ENCODE data around the genes ZMIZ2 and H2AZ2.

DNA sequence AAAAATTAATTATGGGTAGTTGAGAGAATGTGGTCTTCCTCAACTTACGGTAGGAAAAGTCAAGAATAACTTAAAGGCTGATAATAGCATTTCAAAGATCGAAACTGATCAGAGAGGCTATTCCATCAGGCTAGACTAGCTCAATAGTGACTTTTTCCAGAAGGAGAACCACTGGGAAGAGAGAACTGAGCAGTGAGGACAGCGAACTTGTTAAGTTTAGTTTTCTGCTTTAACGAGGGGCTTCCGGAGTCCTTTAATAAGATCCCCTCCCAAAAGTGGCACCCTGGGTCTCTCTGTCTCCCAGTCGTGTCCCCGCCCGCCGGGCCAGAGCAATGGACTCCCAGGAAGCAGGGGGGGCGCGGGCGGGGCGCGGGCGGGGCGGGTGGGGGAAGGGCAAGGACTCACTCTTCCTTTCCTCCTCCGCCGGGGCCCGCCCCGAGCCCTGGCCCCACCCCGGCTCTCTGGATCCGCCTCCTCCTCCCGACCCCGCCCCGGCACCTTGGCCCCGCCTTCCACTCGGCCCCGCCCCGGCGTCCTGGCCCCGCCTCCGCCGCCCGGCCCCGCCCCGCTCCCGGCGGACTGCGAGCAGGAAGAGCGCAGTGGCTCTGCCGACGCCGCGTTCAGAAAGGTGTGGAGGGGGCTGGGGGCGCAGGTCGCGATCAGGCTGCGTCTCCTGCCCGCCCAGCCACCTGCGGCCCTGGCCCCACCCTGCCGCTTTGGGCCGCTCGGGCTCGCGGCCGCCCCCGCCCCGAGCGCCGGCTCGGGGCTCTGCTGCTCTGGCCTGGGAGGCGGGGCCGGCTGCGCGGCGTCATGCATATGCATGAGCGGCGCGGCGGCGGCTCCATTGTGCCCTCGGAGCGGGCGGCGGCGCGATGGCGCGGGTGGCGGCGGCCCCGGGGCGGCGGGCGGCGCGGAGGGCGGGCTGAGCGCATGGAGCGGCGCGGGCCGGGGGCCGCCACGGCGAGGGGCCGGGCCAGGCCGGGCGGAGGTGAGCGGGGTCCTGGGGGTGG, at the start of gene ZMIZ2:
TSS of gene ZMIZ2 (plus strand) at position 844 of the 1,010 bp plus-strand sequence.
- RRBS, result 3% methylated on average over 47 of the region's 100 CpGs

DNA sequence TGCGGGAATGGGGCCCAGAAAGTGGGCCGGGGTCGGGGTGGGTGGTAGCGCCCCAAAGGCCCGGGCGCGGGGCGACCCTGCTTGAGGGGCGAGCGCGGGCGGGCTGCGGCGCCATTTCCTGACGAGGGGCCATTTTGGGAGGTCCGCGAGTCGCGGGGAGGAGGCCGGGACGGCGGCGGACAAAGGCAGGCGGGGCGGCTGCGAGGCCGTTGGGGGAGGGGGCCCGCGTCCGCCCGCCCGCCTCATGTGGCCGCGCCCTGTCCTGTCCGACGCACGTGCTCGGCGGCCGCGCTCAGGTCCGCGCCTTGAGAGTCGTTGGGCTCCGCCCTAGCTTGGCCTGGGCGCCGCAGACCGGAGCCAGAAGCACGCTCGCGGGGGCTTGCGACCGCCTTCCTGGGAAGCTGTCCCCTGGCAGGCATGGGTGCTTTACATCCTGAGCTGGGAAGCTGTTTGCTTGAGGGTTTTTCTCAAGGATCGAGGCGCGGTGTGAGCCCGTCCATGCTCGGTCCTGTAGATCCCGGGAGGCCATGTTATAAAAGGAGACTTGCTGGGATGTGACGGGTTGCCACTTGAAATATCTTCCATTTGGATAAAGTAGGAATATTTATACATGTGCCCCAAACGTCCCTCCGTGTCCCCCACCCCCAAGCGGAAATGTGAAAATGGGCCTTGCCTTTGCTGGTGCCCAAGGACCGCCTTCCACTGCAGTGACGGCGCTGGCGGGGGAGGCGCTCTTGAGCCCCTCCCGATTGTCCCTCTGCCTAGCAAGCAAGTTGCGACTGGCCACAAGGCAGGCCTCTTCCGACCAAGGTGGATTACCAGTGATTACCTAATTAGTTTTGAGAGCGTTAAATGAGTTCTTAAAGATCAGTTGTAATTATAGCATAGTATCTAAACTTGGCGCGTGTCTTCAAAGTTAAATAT, 593 bp downstream of the PPIA start:
- RRBS, result 0% methylated on average over 7 of the region's 74 CpGs

DNA sequence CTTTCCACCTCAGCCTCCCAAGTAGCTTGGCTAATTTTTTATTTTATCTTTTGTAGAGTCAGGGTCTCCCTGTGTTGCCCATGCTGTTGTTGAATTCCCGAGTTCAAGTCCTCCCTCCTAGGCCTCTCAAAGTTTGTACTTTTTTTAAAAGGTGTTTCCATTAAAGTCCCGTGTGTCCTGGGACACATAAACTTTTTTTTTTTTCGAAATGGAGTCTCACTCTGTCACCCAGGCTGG, 24.3 kb downstream of the PPIA start:
- RRBS, result no CpG with 5 or more reads among the region's 3 CpGs

DNA sequence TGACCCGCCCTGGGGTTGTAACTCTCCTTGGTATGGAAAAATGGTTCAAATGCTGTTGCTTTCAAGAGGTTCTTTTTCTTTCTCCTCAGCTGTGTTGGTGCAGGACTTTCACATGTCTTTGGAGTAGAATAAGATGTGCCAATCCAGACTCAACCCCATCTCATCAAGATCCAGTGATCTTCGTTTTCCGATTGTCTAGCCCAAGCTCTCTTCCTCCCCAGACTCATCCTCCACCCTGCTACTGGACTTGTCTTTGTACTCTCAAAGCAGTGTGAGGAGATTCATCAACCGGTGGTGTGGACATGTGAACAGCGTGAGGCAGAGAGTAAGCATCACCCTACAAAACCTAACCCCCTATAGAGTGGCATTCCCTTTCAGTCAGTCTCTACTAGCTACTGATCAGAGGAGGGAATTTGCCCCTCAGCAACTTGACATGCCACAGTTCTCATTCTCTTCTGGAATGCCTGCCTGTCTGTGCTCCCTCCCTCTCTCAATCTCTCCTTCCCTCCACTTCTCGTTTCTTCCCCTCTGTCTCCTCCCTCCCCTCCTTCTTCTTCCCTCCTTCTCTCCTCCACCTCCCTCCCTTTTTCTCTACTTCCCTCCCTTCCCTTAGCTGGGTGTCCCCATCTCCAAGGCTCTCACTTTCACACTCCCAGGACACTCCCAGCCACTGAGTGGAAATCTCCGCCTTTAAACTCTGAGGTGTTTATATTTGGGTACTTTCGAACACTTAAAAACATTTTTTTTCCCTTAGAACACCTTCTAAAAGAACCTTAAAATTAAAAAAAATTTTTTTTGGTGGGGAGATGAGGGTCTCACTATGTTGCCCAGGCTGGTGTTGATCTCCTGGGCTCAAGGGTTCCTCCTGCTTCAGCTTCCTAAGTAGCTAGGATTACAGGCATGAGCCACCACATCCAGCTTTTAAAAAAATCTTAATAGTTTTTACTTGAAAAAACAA, 24.6 kb downstream of the H2AZ2 start:
- RRBS, result no CpG with 5 or more reads among the region's 8 CpGs

DNA sequence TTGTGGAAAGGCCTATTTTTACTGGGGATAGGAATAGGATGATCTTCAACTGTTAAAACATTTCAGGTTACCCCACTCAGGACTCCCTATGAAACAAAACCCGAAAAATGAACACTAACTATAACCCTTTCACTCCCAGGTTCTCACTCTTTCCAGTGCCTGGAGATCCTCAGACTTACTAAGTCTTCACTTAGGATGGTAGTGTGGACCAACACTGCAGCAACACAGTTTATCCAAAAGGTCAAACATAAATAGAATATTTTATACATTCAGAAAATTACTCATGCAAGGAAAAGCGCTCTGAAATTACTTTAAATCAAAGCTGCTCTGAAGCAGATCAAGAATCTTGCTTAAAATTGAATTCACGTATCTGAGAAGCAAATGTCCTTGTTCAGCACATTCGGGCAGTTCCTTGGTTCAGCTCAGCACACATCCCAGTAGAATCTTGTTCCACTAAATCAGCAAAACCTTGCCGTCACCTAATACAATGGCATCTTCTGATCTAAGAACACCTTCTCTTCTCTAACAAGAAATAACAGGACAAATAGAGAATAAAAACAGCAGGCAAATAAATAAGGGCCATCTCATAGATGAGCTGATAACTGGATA, 18.1 kb downstream of the H2AZ2 start:
- RRBS, result no CpG with 5 or more reads among the region's 5 CpGs

GRCh38 chr7:44830823-44831622, 16.9 kb downstream of the H2AZ2 start:
- RRBS, result no CpG with 5 or more reads among the region's 6 CpGs

DNA sequence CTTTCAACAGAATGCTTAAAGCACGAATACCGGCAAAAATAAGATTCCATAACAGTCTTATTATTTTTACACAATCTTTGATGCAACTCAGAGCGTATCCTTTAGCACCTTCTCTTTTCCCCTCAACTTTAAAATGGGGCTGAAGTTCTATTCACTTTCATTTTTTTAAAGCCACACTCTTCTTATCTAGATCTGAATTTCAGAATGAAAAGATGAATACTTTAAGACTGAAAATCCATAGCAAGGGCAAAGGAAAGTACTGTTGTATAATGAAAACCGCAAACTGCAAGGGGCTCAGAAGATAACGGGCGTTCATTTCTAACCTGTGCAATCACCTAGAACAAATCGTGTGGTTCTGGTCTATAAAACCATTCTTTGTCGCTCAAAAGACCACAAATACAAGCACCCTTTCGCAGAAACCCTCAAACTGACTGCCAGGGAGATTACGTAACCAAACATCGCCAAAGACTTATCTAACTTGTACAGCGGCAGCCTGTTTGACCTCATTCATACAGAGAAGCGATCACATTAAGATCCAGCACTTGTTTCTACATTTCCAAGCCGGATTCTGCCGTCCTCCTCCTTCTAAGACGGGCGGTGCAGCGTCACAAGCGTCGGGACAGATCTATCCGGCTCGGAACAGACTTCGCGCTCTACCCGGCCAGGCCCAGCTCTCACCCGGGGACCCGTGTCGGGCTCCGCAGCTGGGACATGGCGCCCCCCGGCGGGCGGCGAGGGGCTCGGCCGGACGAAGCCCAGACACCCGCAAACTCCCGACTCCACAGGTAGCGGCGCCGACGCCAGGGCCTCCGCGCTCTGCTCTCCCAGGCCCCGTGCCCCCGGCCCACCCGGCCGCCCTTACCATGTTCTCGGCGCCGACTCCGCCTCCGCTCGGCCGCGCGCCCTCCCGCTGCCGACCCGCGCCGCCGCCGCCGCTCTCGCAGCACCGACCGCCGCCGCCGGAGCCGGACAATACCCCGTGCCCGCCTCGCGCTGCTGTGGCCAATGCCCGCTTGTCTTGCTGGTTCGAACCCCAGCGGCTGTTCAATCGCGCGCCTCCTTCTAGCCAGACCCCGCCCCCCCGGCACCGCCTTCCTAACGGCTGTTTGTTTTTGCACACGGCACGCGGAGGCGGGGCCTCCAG, at the start of gene H2AZ2:
TSS of gene H2AZ2 (minus strand) at position 981 of the 1,144 bp plus-strand sequence.
- RRBS, result 2% methylated on average over 22 of the region's 91 CpGs

- RRBS, result no CpG with 5 or more reads among the region's 7 CpGs
These were observed 8.2 kb upstream of the CCM2 start for GRCh38 chr7:44991654-44992409.

GRCh38 chr7:45006870-45007513, 7.0 kb downstream of the CCM2 start:
- RRBS, result no CpG with 5 or more reads among the region's 7 CpGs

DNA sequence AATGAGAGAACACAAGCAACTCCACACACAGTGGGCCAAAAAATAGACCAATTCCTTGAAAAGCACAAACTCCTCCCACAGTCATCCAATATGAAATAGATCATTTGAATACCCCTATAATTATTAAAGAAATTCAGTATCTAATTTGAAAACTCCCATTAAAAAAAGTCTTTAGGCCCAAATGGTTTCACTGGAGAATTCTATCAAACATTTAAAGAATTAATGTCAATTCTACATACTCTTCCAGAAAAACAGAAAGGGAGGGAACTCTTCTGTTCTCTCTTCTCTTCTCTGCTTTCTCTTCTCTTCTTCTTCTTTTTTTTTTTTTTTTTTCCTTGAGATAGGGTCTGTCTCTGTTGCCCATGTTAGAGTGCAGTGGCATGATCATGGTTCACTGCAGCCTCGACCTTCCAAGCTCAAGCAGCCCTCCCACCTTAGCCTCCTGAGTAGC, 42.7 kb downstream of the CCM2 start:
- RRBS, result no CpG with 5 or more reads among the region's 1 CpG

GRCh38 chr7:45064449-45064884, 24.3 kb downstream of the NACAD start:
- RRBS, result 94% methylated on average over 1 of the region's 12 CpGs

- RRBS, result no CpG with 5 or more reads among the region's 19 CpGs
These were observed 9.4 kb upstream of the RAMP3 start for GRCh38 chr7:45148229-45148561.

DNA sequence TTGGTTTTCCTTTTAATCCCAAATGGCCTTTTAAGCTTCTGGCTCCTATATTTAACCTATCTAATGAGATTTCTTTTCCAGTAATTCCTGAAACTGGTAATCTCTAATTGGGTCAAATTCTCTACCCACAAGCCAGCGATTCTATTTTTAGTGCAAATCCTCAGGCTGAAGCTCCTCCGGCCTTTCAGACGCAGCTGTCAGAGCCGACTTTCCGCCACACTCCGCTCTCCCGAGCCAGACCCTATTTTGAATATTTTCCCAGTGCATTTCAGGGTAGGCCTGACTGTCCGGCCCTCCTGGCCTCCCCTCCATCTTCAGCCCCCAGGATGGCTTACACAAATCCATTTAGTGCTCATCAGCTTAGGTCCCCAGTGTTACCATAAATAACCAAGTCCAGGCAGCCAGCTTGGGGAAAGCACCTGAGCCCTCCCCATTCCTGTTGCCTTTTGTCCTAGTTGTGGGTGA, 9.6 kb upstream of the ADCY1 start:
- RRBS, result no CpG with 5 or more reads among the region's 8 CpGs

GRCh38 chr7:45690406-45691036, 116.4 kb downstream of the ADCY1 start:
- RRBS, result 57% methylated on average over 1 of the region's 7 CpGs

- RRBS, result no CpG with 5 or more reads among the region's 3 CpGs
These were observed 117.3 kb downstream of the ADCY1 start for GRCh38 chr7:45691423-45691857.

DNA sequence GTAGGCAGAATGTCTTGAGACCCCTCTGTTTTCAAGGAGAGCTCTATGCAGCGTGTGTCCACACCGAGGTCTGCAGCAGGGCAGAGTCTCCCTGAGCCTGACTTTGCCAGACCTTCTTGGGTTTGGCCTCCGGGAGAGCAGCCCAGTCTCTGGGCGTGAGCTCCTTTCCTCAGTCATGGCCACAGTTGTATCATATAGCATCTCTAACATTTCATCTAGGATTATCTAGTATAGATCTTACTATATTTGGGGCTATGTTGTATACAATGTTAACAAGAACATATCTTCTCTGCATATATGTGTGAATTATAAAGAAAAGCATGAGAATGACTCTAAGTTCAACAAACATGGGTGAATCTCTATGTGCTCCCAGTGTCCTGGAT, 8.6 kb downstream of the IGFBP3 start:
- RRBS, result no CpG with 5 or more reads among the region's 4 CpGs

GRCh38 chr7:46155317-46155817, 234.3 kb upstream of the IGFBP3 start:
- RRBS, result no CpG with 5 or more reads among the region's 4 CpGs

GRCh38 chr7:46291535-46292143, 370.6 kb upstream of the IGFBP3 start:
- RRBS, result no CpG with 5 or more reads among the region's 4 CpGs

- RRBS, result no CpG with 5 or more reads among the region's 21 CpGs
These were observed 304.5 kb downstream of the TNS3 start for GRCh38 chr7:47277319-47277981.

GRCh38 chr7:47308715-47309431, 273.0 kb downstream of the TNS3 start:
- RRBS, result no CpG with 5 or more reads among the region's 7 CpGs

All from epidermal melanocyte (primary cell).